Kidney epithelial cell (primary cell): ENCODE results near the genes RGSL1 and NCF2.

DNA sequence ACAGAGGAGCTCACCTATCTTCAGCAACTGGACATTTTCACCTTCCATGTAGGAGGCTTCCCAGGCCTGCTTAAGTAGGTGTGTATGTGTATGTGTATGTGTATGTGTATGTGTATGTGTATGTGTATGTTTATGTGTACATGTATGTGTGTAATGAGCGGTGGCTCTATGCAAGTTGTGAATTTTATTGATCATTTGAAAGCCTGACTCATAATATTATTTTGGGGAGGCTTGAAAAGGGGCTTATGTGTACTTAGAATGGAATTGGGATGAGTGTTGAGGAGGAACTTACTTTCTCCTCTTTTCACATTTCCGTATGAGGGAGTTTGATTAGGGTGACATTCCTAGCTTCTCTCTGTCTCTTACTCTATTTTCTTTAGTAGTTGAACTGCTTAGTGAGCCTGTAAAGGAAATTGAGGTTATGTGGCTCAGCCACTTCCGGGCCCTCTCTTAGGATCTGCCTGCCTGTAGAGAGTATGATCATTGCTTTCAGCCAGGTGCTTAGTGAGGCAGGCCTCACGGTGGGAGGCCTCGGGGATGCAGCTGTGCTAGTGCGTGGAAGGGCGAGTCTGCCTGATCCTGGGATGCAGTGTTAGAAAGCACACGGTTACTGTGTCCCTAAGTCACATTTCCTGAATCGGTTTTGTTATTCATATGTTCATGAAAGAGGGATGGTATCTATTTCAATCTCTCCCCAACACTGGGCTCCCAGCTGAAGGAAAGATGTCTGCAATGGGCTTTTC is 61.0 kb downstream of the IER5 start:
- RAMPAGE, long total RNA = no peak
- RRBS = no CpG with 5 or more reads among the region's 9 CpGs

DNA sequence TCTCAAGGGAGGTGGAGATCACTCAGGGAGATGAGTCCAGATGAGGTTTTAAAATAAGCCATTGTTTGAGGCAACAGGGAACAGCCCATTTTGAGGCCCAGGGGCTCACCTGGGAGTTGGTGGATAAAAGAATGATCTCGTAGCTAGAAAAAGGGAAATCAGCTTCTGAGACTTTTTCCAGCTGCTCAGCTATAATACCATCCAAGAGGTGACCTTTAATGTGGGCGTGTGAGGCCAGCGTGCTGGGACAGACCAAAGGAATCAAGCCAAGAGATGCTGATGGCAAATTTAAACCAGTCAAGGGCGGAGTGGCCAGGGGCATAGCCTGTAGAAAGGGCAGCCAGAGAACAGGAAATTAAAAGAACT is 132.5 kb downstream of the IER5 start:
- RAMPAGE, long total RNA = no peak
- RRBS = no CpG with 5 or more reads among the region's 4 CpGs

DNA sequence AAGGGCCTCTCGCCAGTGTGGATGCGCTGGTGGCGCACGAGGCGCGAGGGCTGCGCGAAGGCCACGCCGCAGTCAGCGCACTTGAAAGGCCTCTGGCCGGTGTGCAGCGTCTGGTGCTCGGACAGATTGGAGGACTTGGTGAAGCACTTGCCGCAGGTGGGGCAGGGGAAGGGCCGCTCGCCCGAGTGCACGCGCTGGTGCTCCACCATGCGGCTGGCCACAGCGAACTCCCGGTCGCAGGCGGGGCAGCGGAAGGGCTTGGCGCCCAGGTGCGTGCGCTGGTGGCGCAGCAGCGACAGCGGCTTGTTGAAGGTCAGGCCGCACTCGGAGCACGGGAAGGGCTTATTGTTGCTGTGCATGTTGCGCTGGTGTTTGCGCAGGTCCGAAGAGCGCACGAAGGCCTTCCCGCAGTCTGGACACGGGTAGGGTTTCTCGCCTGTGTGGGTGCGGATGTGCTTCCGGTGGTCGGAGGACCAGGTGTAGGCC is 4.9 kb downstream of the ZNF648 start:
- RAMPAGE, long total RNA = no peak
- RRBS = no CpG with 5 or more reads among the region's 46 CpGs

GRCh38 chr1:182175335-182175845 is 113.9 kb upstream of the ZNF648 start:
- RAMPAGE, long total RNA = no peak
- RRBS = no CpG with 5 or more reads among the region's 4 CpGs

- RAMPAGE, long total RNA = no peak
- RRBS = no CpG with 5 or more reads among the region's 1 CpG
These were observed 102.8 kb downstream of the GLUL start for GRCh38 chr1:182288702-182289373.

DNA sequence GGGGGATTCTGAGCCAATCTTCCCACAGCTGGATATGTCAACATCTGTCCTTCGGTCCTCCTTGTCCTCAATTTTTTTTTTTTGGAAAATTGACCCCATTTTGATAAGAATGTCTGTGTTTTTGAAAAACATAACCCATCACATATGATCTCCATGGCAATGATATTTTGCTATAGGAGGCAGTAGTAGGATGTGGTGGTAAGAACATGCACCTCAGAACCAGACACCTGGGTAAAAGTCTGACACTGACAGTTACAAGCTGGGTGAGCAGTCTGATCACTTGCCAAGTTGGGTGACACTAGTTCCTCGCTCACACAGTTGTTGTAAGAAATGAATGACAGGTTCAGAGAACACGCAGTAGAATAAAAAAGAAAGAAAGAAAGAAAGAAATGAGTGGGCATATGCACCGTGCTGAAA is 90.7 kb downstream of the GLUL start:
- RAMPAGE, long total RNA = no peak
- RRBS = no CpG with 5 or more reads among the region's 4 CpGs

DNA sequence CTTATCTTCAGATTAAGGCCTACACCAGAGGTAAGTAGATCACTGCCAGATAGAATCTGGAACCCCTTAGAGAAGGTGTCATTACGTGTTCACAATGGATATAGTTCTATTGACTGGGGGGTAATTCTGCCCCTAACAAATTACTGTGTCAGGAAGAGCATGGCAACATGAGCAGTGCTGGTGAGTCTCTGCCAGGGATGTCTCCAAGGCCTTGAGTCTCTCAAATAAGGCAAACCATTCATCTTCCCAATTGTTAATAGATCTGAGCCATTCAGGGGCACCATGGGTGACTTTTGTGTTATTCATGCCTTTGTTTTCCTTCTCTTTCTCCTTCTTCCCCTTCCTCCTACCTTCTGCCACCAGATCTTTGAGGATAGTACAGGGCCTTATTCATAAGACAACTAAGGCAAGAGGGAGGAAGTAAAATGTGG is at the start of gene RGSL1:
Gene RGSL1 (plus strand): TSS at position 148 of the 431 bp plus-strand sequence.
- RAMPAGE, long total RNA = no peak
- RRBS = no CpG with 5 or more reads among the region's 1 CpG

DNA sequence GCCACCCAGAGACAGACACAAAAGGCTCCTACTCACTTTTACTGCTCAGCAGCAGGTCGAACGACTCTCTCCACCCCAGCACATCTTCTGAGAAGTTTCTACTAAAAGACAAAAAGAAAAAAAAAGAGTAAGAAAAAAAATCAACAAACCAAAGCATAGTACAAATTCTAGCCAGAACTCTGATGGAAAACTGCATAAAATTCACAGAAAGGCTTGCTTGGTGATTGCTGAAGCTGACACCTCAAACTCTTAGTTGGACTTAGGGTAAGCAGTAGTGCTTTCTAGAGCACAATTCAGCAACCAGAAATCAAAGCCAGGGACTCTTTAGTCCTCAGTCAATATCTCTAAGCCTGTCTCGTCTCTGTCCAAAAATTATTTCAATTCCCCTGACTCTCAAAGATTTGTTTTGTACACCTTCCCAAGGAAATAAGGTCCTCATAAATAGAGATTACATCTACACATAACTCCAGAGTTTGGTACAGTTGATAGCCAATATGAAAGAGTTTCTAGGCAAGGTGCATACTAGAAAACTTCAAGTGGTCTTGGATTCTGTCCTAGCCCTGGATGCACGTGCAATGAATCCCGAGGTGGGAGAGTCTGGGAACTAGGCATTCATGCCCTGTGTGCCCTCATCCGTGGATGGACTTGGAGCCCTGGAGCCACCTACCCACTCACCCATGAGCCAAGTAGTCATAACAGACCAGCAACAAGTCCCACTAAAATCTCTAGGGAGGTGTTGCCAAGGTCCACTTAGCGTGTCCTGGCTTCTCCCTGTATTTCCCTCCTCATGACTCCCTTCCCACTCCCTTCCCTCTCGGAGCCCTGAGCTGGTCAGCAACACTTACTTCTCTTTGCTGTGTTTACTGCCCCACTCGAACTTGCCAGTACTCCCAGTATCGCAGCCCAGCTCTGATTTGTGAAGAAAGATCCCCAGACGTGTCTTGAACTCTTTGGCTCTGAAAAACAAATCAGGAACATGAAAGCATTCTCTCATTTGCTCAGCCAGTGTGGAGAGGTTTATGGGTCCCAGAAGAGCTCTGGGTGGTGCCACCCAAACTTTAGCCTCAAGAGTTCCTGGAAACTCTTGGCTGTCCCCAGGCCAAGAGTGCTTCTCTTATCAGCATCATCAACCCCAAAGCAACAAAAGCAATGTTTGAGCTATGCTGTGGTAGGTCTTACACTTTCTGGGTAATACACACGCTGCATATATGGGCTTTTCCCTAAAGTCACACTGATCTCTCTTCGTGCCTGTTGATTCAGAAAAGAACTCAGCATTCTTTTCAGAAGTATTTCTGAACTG is 1.4 kb downstream of the RGS16 start:
- RAMPAGE, long total RNA = no peak
- RRBS = no CpG with 5 or more reads among the region's 13 CpGs

- RAMPAGE, long total RNA = no peak
- RRBS = no CpG with 5 or more reads among the region's 15 CpGs
These were observed 11.9 kb upstream of the RGS16 start for GRCh38 chr1:182615992-182616676.

GRCh38 chr1:182632509-182633060 is 28.4 kb upstream of the RGS16 start:
- RAMPAGE, long total RNA = no peak
- RRBS = no CpG with 5 or more reads among the region's 10 CpGs

- RAMPAGE, long total RNA = no peak
- RRBS = no CpG with 5 or more reads among the region's 7 CpGs
These were observed 50.0 kb upstream of the NPL start for GRCh38 chr1:182739533-182739999.

- RAMPAGE, long total RNA = no peak
- RRBS = no CpG with 5 or more reads among the region's 2 CpGs
These were observed 14.8 kb downstream of the NPL start for GRCh38 chr1:182804437-182804806.

GRCh38 chr1:182861517-182862576 is 22.7 kb downstream of the DHX9 start:
- RAMPAGE, long total RNA = no peak
- RRBS = no CpG with 5 or more reads among the region's 5 CpGs

DNA sequence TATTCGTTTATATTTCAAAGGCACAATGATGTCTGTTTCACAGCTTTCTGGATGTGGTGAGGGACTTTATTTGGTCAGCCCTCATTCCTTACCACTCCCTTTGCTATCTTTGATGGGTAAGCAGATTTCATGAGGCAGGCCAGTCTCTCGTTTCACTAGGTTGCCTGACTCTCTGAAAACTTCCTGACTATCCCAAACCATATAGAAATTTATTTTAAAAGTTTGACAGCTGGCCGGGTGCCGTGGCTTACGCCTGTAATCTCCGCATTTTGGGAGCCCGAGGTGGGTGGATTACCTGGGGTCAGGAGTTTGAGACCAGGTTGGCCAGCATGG is 34.0 kb downstream of the LAMC1 start:
- RAMPAGE, long total RNA = no peak
- RRBS = no CpG with 5 or more reads among the region's 7 CpGs

- RAMPAGE, long total RNA = no peak
- RRBS = no CpG with 5 or more reads among the region's 2 CpGs
These were observed 54.9 kb upstream of the LAMC2 start for GRCh38 chr1:183131198-183131538.

GRCh38 chr1:183218095-183218852 is 32.2 kb downstream of the LAMC2 start:
- RAMPAGE, long total RNA = no peak
- RRBS = no CpG with 5 or more reads among the region's 14 CpGs

GRCh38 chr1:183272219-183272561 is 86.1 kb downstream of the LAMC2 start:
- RAMPAGE, long total RNA = no peak
- RRBS = no CpG with 5 or more reads among the region's 3 CpGs

- RAMPAGE, long total RNA = no peak
- RRBS = no CpG with 5 or more reads among the region's 10 CpGs
These were observed 101.1 kb downstream of the LAMC2 start for GRCh38 chr1:183286901-183287885.

GRCh38 chr1:183589801-183591016 is at the start of gene NCF2:
NCF2 (minus strand) TSS chr1:183590459.
- RAMPAGE, long total RNA = no peak
- RRBS = 95% methylated on average over 2 of the region's 10 CpGs

DNA sequence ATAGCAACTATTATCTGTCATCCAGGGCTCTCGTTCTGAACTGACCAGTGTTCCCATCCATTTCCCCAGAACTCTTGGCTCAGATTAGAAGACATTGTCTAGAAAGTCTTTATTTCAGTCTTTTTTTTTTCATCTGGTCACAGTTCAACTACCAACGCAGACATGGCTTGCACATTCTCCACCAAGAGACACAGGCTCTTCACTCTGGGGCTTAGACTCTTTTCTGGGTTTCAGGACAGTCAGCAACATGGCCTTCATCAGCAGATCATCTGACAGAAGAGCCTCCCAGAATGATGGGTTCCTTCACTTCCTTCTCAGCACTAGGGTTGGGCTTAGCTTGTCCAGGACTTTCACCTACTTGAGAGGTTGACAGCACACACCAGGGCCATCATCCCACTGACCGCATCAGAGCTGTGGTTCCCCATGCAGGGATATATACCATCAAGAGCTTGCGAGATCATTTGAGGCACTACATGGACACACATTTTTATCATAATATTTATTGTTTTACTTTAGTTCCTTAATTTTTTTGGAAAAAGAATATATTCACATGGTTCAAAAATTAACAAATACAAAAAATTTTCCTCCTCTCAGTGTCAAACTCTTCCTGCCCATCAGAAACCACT is 10.3 kb upstream of the NCF2 start:
- RAMPAGE, long total RNA = no peak
- RRBS = no CpG with 5 or more reads among the region's 4 CpGs